Temporal lobe (tissue), 2 donors: ENCODE results near the genes ATF7, ATP5MC2, HOXC12, HOXC11 and HOXC5.

GRCh38 chr12:53498423-53498810, 841 bp downstream of the MAP3K12 start:
- RAMPAGE, long total RNA, result no peak

DNA sequence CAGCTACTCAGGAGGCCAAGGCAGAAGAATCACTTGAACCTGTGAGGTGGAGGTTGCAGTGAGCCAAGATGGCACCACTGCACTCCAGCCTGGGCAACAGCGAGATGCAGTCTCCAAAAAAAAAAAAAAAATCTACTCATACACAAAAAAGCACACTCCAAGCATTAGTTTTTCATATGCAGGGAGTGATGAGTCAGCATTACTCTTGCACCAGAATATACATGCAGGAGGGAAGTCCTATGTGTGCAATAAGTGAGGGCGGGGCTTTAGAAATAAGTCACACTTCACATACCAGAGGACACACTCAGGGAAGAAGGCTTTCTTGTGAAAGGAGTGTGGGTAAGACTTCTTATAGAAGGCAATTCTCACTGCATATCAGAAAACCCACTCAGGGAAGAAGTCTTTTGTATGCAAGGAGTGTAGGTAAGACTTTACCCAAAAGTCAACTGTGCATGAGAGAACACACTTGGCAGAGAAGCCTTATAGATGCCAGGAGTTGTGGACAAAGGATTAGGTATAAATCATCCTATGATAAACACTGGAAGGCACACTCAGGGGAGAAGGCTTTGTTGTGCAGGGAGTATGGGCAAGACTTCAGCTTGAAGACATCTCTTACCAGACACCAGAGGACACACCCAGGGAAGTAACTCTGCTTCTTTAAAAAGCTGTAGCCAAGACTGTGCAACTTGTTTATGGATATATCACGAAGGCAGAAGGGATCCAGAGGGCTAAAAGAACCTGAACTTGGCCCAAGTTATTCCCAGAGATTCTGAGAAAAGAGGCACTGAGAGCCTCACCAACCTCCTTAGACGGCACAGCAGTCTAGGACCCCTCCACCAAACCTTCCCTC, 50.5 kb downstream of the ATF7 start:
- RAMPAGE, long total RNA, result no peak

- RAMPAGE, long total RNA, result no peak
Measured at GRCh38 chr12:53625566-53626846, at the start of gene ATF7. Gene ATF7 (minus strand): TSS chr12:53626382.

DNA sequence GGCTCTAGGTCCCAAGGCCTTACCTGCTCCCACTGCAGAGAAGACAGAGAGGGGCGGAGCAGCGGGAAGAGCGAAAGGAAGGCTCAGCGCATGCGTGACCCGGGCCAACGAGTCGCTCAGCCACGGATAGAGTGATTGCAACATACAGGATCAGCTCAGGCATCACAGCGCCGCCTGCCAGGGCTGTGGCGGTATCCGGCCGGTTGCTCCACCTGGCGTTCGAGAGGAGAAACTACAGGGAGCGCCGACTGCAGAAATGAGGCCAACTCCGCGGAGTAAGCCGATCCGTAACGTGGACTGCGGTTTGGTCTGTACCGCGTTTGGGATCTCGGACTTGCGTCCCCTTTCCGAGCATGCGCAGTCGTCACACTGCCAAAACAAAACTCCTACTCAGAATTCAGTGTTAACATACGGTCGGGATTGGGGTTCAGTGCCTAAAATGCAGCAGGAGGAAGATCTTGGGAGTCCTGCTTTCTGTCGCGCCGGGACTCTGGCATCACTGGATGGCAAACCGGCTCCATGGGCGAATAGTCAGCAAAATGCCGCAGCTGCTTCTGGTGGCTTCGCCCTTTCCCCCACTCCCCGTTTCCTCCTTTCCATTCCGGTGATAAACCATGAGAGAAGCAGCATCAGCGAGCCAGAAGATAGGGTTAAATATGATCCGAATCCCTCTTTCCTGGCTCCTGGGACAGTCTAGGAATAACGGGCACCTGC, at the start of gene ATP5MC2:
TSS of gene ATP5MC2 (minus strand) at position 54 of the 714 bp plus-strand sequence.
- RAMPAGE, long total RNA, result start-site peak on the minus strand centred at position 61 of the sequence, 45 bp wide, 1,385 and 969 reads in 2 replicates

GRCh38 chr12:53712092-53712776, 15.0 kb downstream of the CALCOCO1 start:
- RAMPAGE, long total RNA, result no peak

DNA sequence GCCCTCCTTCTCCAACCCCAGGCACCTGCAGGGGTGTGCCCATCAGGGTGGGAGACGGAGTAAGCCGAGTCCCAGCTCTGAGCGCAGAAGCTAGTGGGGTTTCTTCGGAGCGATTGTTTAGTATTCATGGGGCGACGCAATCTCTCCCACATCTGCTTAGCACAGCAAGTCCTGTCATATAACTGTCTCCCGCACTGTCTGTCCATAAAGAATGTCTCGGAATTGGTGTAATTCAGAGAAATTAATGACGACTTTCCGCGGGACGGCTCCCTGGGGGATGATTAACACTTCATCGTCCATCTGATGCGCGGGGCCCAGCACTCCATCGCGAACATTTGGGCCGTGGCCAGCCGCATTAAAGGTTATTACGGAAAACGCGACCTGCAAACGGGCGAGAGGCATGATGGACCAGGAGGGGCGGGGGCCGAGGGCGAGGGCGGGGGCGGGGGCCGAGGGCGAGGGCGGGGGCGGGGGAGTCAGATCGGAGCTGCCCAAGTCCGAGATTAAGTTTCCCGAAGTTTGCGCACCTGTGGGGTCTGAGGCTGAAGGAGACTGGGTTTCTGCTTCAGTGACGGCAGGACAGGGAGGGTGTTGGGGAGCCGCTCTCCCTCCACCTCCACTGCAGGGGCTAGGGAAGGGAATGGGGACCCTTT, 12.4 kb upstream of the CALCOCO1 start:
- RAMPAGE, long total RNA, result no peak

- RAMPAGE, long total RNA, result no peak
Measured at GRCh38 chr12:53954782-53955499, at the start of gene HOXC12. Gene HOXC12 (plus strand): TSS chr12:53954903.

- RAMPAGE, long total RNA, result no peak
Measured at GRCh38 chr12:53963908-53964288, 9.0 kb upstream of the HOXC11 start.

- RAMPAGE, long total RNA, result no peak
Measured at GRCh38 chr12:53972773-53974139, at the start of gene HOXC11. Gene HOXC11 (plus strand): TSS chr12:53973126.

DNA sequence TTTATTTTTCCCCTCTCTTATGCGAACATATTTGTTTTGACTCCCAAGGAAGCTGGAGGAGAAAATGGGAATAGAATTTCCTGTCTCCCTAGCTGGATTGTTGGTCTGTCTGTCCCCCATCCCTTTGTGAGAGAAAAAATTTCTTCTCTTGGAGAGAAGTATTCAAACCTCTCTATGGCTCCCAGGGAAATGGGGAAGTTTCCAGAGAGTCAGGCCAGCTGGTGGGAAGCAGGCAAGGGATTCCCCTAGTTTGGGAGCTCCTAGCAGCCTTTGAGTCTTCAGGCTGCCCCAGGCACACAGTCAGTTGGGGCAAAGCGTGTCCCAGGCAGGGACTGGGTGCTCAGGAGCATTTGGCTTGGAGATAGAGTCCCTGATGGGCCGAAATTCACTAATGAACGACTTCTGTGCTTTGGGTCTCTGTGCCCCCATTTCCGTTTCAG, 6.8 kb upstream of the HOXC9 start:
- RAMPAGE, long total RNA, result no peak

GRCh38 chr12:54005898-54006290, 2.9 kb upstream of the HOXC8 start:
- RAMPAGE, long total RNA, result no peak

- RAMPAGE, long total RNA, result no peak
Measured at GRCh38 chr12:54006564-54007169, 2.1 kb upstream of the HOXC8 start.

GRCh38 chr12:54014388-54015116, 5.8 kb downstream of the HOXC8 start:
- RAMPAGE, long total RNA, result no peak

- RAMPAGE, long total RNA, result no peak
Measured at GRCh38 chr12:54032771-54033953, at the start of gene HOXC5. Gene HOXC5 (plus strand): TSS chr12:54033050.

DNA sequence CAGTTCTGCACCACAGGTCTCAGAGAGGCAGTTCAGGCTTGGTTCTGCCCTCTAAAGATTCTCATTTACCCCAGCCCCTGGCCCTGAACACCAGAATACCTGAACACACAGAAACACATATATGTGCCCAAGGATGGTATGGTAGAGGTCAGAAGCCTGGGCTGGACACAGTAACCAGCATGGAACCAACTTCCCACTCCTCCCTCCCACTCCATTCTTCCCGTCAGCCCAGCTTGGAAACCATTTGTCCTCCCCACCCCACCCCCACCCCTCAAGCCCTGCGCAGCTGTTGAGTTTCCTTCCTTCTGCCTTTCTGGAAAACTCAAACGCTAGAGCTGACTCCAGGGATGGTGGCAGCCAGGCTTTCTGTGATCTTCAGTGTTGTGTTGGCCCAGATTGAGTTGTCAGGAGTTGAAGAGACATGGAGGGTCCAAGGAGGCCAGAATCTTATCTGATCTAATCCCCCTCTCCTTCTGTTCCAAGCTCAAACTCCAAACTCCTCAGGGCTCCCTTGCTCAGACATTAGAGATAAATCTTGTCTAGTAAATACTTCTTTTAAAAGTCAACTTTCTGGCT, 10.2 kb upstream of the HOXC4 start:
- RAMPAGE, long total RNA, result no peak

DNA sequence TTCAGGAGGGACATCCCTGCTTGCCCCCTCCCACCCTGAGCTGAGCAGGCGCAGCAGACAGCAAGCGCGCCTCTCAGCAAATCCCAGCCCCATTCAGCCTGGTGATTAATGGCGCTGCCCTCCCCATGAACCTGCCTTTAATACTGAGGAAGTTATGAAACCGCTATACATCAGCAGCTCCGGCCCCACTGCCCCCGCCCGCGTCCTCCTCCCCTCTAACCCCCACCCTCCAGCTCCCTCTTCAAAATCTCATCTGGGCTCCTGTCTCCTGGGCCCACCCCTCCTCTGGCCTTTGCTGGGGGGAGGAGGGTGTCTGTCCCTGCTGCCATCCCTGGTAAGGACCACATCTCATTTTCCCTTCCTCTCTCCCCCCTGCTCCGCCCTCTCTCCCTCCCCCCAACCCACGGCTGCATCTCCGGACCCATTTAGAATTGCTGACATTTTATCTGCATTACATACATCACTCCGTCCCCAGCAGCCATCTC, 7.1 kb upstream of the SMUG1 start:
- RAMPAGE, long total RNA, result no peak

DNA sequence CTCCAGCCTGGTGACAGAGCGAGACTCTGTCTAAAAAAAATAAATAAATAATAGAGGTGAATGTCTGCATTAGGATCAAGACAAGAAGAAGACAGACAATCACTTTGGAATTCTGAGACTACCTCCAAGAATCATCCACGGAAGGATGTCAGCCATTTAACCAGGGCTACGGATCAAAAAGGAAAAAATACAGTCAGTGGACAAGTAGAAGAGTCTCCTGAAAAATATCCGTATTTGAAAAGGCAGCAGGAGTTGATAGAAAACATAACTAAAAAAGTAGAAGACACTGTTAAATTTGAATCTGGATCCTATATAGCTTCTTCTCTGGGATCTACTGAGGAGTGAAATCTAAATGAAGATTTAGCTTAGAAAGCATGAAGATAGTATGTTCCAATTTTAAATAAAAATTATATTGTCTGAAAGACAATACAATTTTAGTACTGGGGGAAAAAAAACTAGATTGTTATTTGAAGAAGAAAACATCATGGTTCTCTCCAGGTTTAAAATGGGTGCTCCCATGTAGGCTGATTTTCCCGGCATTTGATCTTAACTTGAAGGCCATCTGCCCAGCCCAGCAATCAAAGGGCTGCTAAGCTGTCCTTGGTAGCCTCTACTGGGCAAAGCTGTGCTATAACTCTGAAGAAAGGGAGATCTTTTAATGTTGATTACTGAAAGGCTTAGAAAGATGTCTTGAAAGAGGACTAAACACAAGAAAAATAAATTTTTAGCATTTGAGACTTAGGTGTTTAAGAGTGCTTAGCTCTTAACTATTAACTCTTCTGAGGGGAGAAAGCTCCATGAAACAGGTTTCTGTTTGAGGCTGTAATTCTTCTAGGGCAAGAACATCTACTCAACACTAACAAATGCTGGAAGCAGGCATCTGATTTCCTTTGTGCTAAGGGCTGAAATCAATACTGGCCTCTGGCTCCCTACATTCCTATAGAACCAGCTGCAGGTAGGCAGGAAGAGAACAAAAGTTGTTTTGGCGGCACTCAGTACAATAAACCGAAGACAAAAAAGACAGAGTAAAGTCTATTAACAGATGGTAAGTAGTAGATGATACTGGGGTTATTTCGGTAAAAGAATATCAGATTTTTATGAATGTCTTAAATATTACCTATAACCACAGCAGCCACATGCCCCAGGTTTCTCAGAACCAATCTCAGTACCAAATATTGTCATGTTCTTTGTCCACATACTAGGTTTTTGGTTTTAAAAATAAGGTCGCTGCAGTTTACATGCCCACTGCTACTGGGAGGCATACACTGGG, 41.3 kb downstream of the CBX5 start:
- RAMPAGE, long total RNA, result no peak

GRCh38 chr12:54273590-54274212, 6.2 kb downstream of the CBX5 start:
- RAMPAGE, long total RNA, result no peak

DNA sequence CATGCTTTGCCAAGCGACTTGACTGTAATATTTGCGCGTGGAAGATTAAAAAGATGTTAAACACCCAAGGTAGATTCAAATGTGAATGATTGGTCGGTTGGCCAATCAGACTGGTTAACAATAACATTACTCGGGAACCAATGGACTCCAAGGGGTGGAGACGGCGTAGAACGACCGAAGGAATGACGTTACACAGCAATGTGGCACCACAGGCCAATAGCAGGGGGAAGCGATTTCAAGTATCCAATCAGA, 202 bp upstream of the HNRNPA1 start:
- RAMPAGE, long total RNA, result no peak

DNA sequence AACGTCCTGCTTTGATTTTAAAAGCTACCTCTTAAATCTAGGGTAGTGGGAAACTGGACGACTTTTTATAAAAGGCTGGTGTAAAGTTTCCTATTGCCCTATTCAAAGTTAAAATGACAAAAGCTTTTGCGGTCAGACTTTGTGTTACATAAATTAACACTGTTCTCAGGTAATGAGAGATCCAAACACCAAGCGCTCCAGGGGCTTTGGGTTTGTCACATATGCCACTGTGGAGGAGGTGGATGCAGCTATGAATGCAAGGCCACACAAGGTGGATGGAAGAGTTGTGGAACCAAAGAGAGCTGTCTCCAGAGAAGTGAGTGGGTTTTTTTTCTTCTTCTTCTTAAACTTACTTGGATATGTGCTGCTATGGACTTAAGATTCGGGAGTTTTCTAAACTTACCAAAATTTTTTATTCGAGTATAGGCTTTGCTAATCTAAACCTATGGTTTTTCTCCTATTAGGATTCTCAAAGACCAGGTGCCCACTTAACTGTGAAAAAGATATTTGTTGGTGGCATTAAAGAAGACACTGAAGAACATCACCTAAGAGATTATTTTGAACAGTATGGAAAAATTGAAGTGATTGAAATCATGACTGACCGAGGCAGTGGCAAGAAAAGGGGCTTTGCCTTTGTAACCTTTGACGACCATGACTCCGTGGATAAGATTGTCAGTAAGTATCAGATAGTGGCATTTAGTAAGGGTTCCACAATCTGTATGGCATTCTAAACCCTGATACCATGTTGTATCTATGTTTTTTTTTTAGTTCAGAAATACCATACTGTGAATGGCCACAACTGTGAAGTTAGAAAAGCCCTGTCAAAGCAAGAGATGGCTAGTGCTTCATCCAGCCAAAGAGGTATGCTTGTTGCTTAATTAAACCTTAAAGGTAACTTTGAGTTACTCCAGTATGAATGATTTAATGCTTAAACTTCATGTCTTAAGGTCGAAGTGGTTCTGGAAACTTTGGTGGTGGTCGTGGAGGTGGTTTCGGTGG, 1.4 kb downstream of the HNRNPA1 start:
- RAMPAGE, long total RNA, result no peak